M059J (cell line): ENCODE measurements around the gene LCP2.

- RAMPAGE, long total RNA, result no peak
Measured at GRCh38 chr5:169095304-169095821, 205.6 kb downstream of the SLIT3 start.

DNA sequence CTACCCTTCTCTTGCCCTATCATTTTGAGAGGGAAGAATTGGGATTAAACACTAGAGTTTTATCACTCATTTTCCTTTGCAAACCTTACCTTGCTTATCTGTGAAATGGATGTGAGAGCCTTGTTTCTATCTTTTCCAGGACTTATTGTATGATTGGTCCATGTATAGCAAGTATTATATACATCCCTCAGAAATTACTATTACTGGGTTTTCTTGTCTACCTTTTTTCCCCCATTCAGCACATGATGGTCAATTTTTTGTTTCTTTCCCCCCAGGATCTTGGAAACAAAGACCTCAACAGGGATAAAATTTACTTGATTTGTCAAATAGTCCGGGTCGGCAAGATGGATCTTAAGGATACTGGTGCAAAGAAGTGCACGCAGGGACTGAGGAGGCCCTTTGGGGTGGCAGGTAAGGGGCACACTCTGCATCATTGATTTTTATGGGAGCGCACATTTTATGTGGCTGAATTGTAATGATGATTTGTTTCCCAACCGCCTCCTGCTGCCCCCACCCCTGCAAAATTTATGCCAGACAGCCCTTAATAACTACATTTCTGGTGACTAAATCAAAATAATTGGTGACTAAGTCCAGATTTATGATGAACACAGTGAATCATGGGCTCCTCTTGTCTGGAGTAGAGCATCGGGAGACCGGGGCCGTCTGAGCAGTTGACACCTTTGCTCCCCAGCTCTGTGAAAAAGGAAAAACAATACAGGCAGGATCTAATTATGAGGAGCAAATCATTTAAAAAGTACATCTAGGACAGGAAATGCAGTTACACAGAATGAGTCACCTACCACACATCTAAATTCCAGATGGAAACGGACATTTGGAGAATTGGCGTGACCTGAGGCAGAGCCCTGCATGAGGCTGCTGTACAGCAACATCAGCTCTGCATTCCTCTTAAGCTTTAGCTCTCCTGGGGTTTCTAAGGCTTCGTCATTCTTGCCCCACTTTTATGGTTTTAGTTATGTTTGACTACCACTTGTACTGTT is 58.8 kb downstream of the DOCK2 start:
- RAMPAGE, long total RNA, result no peak

- RAMPAGE, long total RNA, result no peak
Measured at GRCh38 chr5:170044328-170044582, 61.4 kb upstream of the FOXI1 start.

- RAMPAGE, long total RNA, result no peak
Measured at GRCh38 chr5:170250600-170251318, 18.0 kb downstream of the C5orf58 start.

DNA sequence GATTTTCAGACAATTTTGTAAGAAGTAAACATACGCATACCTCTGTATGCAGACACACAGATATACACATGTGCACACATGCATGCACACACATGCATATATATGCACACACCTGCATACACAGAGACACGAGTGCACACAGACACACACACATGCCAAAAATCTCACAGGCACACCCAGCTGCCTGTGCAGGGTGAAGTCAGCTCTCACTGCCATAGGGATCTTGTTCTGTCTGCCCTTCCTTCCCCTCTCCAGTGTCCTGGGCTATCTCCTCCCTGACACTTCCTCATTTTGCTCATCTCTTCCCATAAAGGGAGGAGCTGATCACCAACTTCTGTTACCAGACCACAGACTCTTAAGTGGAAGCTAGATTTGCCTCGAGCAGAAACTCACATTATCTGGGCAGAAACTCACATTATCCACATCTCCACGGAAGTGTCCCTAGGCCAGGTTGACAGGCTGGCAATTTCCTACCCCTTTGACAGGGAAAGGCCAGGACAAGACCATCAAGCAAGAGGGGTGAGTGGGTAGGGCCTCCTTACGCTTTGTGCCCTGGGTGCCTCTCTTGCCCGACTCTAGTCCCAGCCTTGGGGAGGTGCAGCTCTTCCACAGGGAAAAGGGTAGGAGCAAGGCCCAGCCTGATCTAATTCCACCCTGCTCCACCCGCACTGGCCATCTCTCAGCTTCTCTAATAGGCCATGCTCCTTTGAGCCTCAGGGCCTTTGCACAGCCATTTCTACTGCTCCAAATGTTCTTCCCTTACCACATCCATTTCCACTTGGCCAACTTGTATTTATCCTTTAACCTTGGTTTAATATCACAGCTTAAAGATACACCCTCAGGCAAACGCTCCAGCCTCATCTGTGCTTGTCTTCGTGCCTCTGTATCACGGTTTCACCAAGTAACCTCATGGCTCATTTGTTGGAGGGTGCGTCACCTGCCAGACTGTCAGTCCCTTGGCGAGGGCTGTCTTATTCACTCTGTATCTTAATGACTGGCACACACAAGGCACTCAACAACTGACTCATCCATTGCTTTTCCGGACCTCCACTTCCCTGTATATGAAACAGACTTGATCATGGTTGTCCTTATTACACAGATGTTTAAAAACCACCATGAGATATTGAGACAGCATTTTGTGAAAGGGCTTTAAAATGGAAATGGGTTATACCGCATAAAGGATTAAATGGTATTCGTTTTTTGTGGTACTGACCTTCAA is 28.4 kb downstream of the LCP2 start:
- RAMPAGE, long total RNA, result no peak

DNA sequence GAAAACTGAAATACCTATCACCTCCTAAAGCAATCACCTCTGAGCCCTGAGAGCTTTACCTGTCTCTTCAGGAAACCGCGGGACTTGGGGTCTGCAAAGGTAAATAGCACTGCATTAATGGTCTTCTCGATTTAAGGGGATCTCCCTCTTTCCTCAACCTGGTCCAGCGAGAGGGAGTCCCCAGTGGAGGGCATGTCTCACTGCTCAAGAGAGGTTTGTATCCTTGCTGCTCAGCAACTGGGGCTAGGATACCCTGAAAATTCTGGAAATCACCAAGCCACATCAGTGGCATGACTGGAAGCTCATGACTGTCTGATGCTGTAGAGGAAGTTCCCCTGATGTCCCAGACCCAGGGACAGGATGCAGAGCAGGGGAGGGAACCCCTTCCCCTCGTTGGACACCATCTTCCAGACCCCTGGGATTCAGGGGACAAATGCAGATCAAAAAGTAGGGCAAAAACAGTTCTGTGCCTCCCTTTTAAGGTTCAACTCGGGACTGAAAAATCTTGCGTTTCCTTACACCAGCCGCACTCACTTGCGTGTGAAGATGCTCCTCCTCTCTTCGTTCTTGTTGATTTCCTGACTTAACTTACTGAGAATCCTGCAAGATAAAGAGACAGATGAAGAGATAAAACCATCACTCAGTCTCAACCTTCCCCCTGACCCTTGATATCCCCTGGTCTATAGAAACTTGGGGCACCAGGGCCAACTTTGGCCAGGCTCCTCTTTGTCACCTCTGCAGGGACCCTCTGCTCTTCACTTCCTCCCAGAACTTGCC is 22.1 kb downstream of the LCP2 start:
- RAMPAGE, long total RNA, result no peak

DNA sequence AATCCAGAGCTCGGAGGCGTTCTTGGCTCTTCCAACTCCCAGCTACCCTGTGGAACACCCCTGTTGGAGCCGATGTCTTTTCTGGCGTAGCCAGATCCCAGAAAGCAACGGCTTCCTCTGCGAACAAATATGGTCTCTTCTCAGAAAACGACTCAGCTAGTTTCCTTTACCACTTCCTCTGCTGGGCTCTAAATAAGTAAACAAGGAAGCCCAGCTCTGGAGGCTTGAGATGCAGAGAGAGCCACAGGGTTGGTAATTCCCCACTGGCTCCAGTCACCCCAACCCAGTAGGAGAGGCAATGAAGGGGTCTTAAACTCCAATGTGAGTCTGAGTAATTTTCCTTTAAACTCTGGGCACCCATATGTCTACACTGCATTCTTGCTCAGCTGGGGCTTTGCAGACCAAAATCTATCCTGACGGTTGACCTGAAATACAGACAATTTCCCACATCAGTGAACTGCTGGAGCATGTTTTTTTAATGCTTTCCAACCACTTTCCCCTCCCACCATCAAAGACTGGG is at the start of gene LCP2:
Gene LCP2 (minus strand): TSS at position 99 of the 520 bp plus-strand sequence.
- RAMPAGE, long total RNA, result no peak

- RAMPAGE, long total RNA, result no peak
Measured at GRCh38 chr5:170315206-170315673, 17.7 kb upstream of the LCP2 start.

GRCh38 chr5:170387778-170388407 is 1.3 kb downstream of the KCNMB1 start:
- RAMPAGE, long total RNA, result no peak

- RAMPAGE, long total RNA, result no peak
Measured at GRCh38 chr5:170746241-170746918, 37.1 kb upstream of the GABRP start.

GRCh38 chr5:170747273-170747933 is 36.1 kb upstream of the GABRP start:
- RAMPAGE, long total RNA, result no peak

GRCh38 chr5:170773612-170773849 is 10.0 kb upstream of the GABRP start:
- RAMPAGE, long total RNA, result no peak

DNA sequence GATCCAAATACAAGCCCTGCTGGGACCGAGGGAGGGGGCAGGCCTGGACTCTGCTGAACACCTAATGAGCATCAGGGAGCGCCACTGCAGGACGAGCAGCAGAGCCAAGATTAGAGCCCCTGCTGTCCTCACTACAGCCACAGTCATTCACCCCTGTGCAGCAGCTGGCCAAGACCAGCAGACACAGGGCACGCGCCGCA is 301 bp downstream of the GABRP start:
- RAMPAGE, long total RNA, result no peak

DNA sequence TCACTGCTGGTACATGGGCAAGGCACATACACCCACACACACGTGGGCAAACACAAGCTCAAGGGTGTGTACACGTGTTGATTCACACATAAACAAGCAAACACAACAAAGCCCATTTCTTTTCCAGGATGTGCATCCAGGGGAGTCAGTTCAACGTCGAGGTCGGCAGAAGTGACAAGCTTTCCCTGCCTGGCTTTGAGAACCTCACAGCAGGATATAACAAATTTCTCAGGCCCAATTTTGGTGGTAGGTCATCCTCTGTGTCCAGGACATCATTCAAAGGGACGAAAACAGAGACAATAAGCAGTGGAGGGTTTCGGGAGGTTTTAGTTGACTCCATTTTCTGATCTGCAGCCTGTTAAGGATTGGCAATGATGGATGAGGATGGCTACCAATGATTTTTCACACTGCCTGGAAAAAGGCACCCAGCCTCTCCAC is 5.5 kb downstream of the GABRP start:
- RAMPAGE, long total RNA, result no peak

- RAMPAGE, long total RNA, result no peak
Measured at GRCh38 chr5:171445744-171446229, 26.3 kb downstream of the FGF18 start.

DNA sequence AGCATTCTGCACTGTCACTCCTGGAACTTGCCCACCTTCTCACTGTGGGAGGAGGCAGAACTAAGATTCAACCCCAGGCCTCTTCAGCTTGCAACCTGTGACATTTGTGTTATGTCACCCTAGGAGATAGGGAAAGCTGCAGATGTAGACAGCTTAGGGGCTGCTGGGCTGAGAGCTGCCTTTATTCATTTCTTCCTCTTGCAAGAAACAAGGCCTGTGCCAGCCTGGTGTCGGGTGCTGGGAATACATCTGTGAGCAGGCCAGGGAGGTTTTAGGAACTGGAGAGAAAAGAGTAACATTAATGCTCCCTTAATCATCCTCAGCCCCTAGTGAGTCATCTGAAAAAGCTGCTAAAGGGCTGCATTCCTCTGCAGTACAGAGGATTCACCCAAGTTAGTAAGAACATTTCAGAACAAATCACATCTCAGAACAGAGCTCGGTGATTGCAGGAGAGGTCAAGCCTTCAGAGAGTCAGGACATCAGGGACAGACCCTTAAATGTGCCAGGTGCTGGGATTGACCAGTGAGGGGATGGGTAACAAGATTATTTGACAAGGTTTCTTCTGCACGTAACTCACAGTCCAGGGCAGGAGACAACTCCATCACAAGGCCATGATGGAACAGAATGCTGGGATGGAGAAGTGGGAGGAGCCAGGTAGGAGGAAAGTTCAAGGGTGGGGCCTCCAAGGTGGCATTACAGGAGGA is 101.9 kb downstream of the FGF18 start:
- RAMPAGE, long total RNA, result no peak

- RAMPAGE, long total RNA, result no peak
Measured at GRCh38 chr5:171570175-171570918, 150.9 kb downstream of the FGF18 start.

- RAMPAGE, long total RNA, result no peak
Measured at GRCh38 chr5:171845389-171845588, 59.7 kb downstream of the SMIM23 start.

DNA sequence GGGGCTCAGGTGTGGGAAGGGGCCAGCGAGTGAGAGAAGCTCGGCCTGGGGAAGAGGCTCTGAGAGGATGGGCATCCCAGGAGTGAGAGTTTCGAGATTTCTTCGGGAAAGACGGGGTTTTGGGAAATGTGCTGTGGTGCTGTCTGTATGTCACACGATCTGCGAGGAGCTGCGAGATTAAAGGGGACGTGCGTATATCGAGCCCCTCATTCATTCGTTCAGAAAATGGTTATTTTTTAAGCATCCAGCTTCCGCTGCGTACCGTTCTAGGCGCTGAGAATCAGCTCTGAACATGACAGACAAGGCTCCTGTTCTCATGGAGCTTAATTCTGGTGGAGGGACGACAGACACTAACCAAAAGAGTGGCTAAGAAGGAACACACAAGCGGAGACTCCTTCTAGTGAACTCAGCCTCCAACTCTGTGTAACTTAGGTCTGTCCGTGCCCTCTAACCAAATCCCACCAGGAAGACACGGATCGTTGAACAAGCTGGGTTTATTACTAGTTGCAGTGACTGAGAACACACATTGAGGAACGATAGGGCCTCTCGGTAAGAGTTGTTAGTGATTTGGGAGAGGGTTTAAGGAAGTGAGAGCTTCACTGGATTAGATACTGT is 820 bp upstream of the FBXW11 start:
- RAMPAGE, long total RNA, result no peak

- RAMPAGE, long total RNA, result no peak
Measured at GRCh38 chr5:172042217-172042719, 35.8 kb upstream of the FBXW11 start.